ENCODE measurements around a stretch of chr13.

DNA sequence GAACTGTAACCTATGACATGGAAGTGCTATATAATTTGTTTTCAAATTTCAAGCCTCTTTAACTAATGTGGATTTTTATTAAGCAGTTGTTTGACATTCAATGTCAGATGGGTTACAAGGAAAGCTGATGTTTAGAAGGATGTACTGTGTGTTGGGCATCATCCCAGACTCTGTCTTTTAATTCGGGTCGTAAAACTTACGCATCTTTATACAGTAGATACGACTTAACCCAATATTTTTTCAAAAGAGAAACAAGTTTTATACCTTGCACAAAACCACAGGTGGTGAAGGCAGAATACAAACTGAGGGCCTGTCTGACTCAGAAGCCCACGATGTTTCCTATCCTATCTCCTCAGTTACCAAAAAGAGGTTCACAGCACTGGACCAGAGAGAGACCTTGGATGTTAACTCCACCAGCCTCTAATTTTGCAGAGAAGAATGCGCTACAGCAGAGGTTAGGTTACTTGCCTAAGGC is 477.1 kb downstream of the FOXO1 start:
- PRO-cap: no peak

- PRO-cap: no peak
These were observed 352.6 kb downstream of the FOXO1 start for GRCh38 chr13:40313890-40314171.

DNA sequence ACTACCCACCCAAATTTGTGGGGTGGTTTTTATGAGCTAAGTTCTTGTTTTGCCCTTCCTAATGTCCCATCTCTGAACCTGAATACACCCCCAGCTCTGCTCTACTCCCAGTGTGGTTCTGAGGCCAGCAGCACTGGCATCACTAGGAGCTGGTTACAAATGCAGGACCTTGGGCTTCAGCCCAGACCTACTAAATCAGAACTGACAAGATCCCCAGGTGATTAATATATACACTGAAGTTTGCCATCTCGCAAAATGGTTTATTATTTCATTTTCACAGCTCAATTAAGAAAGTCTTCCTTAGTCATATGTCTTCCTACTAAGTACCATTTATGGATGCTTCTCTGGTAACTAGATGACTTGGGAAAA is 67.9 kb downstream of the FOXO1 start:
- PRO-cap: no peak

DNA sequence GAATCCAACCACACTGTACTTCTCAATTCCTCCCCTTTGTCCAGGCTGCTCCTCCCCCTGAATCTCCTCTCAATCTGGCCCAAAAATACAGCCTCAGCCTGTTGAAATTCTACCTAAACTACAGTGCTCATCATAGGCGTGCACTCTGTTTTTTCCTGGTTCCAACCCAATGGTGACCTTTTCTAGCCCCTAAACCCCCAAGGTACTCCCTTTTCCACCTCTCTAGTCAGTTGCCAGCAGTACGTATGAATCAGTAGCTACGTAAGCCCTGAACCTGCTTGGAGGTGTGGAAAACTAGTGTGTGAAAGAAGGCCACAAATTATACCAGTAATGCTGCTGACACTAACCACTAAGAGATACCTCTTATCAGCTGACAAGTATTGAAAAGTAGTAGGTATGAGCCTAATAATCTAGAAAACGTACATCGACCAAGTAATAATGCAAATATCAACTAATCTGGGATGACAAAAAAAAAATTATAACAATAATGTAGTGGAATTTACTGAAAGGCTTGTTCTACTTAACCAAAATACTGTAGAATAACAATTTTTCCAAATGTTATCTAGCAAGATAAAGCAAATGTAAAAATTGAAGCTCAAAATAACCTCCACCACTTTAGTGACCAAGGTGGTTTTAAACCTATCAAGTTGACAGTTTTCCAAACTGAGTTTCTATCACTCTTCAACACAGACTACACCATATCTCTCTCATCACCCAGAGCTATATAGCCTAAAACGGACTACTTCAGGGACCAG is 60.7 kb downstream of the FOXO1 start:
- PRO-cap: no peak

DNA sequence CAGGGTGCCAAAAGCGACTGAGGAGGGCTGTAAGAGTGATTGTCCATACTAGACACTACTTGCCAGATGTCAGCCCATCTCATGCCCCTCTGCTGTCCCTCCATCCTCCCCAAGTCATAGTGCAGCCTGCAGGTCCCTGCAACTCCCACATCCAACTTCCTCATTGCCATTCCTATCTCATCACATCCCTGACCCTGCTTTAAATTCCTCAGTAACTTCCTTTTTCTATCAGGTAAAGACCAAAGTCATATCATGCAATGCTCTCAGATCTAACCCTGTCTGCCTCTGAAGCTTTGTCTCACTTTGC is 59.8 kb downstream of the FOXO1 start:
- PRO-cap: no peak

- PRO-cap: unidirectional peak, plus-strand start at chr13:40613754
These were observed 53.1 kb downstream of the FOXO1 start for GRCh38 chr13:40612963-40614128.

- PRO-cap: no peak
These were observed 14.6 kb downstream of the FOXO1 start for GRCh38 chr13:40651643-40652462.

DNA sequence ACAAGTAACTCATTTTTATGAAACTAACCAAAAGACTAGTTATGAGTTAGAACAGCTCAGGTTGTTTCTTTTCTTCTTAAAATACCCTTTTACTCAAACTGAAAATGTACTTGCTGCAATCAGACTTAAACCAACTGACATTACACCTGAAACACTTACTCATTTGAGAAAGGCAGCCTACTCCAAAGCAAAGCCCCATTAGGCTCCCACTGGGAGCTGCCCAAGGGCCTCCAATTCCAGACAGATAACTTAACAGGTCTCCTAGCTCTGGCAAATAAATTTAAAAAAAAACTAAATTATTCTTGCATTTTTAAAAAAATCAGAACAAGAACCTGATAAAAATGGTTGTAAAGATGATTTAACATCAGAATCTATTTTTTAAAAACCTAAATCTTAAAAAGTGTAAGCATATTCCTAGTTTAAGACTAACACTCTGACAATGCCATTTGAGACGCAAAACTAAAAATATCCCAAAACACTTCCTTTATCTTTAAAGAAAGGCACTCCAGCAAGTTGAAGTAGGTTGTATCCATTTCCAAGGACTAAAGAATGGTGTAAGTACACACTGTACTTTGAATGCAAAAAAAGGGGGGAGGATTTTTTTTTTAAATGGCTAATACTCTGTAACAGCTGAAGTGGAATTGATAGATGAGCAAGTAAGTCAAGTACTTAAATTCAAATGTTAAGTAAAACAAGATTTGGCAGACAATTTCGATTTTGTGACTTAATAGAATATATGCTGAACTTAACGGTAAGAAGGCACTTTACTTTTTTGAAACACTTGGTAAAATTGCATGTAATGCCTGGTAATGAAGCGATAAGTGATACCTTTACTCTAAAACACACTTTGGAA is 3.3 kb downstream of the FOXO1 start:
- PRO-cap: no peak

GRCh38 chr13:40734612-40735115 is 36.3 kb downstream of the MRPS31 start:
- PRO-cap: no peak

DNA sequence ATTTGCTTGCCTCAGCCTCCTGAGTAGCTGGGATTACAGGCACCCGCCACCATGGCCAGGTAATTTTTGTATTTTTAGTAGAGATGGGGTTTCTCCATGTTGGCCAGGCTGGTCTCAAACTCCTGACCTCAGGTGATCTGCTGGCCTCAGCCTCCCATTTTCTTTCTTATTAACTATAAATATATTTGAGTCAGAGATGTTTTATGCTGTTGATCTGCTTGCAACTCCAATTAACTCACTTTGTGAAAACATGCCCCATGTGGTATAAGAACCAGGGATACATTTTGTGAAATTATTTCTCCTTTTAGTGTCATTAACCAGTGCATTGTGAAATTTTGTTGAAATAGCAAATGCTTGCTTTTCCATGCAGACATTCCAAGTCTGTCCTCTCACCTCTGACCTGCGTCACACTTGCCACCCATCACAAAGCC is 5.1 kb upstream of the SLC25A15 start:
- PRO-cap: no peak

DNA sequence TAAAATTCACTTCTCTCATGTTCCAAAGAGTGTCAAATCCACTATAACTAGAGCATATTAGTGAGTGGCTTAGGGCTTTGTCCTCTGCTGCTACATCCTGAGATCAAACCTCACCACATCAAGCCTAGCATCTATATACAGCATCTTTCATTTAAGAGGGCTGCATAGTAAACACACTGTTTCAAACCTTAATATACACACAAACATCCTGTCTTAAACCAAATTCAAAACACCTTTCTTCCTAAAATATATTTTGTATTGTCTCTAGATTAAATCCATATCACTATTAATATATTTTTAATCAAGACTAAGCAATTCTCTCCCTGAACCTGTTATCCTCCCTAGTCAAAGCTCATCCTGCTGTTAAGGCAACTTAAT is 38.6 kb downstream of the ELF1 start:
- PRO-cap: no peak

- PRO-cap: no peak
These were observed 24.1 kb downstream of the ELF1 start for GRCh38 chr13:40994709-40995658.

- PRO-cap: unidirectional peak, plus-strand start at chr13:41460495
These were observed 3.0 kb downstream of the RGCC start for GRCh38 chr13:41460380-41460713.

GRCh38 chr13:41465528-41466427 is 8.4 kb downstream of the RGCC start:
- PRO-cap: no peak

- PRO-cap: no peak
These were observed 46.0 kb downstream of the RGCC start for GRCh38 chr13:41503273-41503813.

- PRO-cap: no peak
These were observed 239.5 kb downstream of the RGCC start for GRCh38 chr13:41696311-41697735.

- PRO-cap: no peak
These were observed 53.5 kb downstream of the VWA8 start for GRCh38 chr13:41907262-41907858.

- PRO-cap: no peak
These were observed 13.7 kb upstream of the VWA8 start for GRCh38 chr13:41974631-41974898.

- PRO-cap: bidirectional peak, plus-strand start at chr13:42271503, minus-strand start at chr13:42271409
These were observed 654 bp upstream of the AKAP11 start for GRCh38 chr13:42271267-42271729.

DNA sequence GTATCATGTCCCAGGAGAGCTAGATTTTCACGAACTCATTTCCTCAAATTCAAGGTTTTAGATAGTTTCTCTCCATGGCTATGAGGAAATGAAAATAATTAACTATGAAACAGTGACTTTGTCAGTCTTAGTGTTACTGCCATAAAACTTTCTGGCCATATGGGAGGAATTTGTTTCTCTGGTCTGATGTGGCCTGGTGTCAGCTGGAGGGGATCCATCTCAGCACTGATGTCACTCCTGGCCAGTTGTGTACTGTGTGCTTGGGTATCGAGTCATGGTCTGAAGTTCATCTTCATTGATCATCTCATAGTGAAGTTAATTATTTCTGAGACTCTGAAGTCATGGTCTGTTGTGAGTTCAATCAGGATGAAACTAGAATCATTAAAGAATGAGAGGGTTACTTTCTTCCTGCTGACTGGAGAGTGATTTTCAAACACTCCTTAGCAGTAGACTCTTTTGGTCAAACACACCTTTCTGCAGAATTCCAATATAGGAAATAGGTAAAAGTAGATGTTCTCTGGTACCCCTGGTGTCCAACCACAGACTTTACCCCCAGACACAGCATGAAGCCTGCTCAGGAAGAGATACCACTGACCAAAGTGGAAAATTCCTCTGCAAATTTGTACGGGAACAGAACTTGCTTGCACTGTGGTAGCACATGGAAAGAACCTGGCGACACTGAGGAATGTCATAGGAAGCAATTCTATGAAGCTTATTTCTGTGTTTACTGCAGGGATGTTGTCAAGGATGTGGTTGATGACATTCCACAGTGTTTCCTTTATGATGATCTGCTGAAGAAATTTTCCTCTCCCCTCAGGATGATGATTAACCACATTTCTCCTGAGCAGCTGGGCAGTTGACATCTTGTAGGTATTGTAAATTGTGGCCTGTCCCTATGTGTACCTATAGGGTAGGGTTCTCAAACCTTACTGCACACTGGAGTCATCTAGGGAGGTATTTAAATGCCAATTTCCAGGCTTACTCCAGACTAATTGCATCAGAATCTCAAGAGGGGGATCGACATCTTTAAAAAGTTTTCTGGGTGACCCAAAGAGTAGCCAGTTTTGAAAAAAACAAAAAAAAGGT is 49.0 kb upstream of the TNFSF11 start:
- PRO-cap: no peak

All from left lung (tissue), 1 donor.